Anterior vena cava (tissue), 1 donor: ENCODE measurements around the genes IRAG1 and DKK3.

- PRO-cap, result no peak
These were observed 10.3 kb downstream of the LYVE1 start for GRCh38 chr11:10558203-10558594.

DNA sequence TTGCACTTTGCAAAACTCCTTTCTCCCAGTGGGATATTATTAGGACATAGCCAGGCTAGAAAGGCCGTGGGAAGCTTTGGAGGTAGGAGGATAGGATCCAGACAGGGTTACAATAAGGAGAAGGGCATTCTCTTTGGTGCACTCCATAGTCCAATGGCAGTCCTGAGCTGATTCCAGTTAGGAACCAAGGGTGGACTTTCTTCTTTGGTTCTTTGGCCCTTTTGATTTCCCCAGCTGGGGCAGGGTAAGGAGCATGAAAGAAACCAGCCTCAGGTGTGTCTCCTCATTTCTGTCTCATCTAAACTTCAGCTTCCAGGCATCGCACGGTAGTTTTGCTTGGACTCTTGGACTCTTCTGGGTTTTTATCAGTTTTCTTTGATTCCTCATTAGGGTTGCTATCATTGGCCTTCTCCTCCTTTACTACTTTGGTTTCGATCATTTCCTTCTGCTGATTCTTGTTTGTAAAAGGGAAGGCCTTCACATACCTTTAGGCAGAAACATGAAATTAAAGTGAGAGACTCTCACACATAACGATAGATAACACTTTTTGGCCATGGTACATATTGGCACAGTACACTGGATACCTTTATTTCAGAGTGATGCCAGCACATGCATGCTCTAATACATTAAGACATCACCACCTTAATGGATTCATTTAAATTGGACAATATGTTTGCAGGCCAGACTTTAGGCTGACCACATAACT, 9.5 kb downstream of the LYVE1 start:
- PRO-cap, result no peak

DNA sequence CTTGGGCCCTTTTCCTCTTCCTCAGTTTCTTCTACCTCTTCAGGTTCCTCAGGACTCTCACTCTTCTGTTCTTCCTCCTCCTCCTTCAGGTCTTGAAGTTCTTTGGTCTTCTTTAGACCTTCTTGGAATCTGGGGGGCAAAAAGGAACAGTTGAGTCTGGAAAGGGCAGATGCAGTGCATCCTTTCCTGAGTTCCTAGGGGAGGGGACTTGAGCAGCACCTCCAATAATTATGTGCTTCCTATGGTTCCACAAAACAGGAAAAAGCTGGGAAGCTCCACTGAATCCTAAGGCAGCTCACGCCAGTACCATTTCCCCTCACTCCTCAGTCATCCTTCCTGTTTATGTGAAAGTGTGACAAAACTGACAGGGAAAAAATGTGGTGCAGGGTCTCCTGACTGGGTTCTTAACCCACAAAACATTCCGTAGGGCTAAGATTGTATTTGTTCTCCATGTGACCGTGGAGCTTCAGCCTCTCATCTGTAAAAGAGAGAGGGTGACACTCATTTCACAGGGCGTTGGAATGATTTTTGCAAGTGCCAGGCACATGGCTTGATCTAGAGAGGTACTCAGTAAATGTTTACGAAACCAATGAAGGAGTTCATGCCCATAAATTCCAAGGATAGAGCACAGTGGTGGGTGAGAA, 12.1 kb upstream of the LYVE1 start:
- PRO-cap, result no peak

GRCh38 chr11:10618500-10619074, 50.1 kb upstream of the LYVE1 start:
- PRO-cap, result no peak

DNA sequence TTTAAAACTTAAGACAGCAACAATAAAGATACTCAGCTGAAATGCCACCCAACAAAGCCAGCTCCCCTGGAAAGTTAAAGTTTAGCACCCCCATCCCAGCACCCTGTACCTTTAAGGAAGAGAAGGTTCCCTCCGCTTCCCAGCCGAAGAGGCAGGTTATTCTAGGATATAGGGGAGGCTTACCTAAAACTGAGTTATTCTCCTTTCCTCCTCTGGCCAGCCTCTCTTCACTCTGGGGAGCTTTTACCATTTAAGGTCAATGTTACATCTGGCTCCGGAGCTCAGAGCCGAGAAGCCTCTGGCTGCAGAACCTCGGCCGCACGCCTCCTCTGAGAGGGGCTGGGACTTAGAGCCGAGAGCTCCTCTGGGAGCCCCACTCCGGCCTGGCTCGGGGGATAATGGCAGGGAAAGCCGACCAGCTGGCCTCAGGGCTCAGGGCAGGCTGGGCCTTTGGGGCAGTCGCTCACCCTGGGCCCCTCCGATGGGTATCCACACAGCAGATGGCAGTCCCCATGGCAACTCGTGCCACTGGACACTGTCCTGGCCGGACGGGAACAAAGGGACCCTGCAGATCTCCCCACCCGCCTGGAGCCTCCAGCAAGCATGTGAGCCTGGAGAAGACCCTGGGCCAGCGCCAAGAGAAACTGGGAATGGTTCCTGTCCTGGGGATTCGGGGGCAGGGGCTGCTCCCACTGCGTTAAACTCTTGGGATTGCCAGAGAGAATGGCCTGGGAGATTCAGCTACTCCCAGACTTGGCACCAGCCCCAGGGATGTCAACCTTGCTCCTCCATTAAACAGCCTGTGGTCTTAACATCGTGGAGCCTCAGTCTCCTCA, at the start of gene IRAG1:
TSS of gene IRAG1 (minus strand) at position 403 of the 836 bp plus-strand sequence.
- PRO-cap, result bidirectional peak, plus-strand start at position 279 of the sequence, minus-strand start at position 234 of the sequence; bidirectional peak, plus-strand start at position 332 of the sequence, minus-strand start at position 331 of the sequence; bidirectional peak, plus-strand start at position 669 of the sequence, minus-strand start at position 530 of the sequence

GRCh38 chr11:10799874-10800390, 8.8 kb downstream of the EIF4G2 start:
- PRO-cap, result no peak

- PRO-cap, result no peak
These were observed 7.0 kb downstream of the EIF4G2 start for GRCh38 chr11:10801262-10802635.

- PRO-cap, result no peak
These were observed 2.0 kb downstream of the EIF4G2 start for GRCh38 chr11:10806714-10807144.

DNA sequence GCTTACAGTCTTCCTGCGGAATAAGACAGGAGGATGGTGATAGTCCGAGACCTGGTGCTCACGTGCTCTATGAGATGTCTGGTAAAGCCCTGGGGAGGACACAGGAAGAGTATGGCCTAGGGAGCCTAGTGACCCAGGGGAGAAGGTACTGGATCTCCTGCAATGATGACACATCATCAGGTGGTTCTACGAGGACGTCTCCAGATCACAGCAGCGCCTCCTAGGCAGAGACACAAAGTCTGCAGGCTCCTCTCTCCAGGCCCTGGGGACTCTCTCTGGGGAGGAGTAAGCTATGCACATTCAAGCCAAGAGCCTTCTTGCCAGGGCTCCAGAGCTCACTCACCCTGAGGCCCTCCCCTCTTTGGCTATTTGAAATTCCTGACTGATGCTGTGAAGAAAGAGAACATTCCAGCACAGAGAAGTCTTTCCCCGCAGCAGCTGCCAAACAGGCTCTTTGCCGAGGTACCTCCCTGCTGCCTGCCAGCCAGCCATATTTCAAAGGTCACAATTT, 205.0 kb downstream of the CSNK2A3 start:
- PRO-cap, result no peak

GRCh38 chr11:11313806-11314270, 39.2 kb downstream of the CSNK2A3 start:
- PRO-cap, result no peak

DNA sequence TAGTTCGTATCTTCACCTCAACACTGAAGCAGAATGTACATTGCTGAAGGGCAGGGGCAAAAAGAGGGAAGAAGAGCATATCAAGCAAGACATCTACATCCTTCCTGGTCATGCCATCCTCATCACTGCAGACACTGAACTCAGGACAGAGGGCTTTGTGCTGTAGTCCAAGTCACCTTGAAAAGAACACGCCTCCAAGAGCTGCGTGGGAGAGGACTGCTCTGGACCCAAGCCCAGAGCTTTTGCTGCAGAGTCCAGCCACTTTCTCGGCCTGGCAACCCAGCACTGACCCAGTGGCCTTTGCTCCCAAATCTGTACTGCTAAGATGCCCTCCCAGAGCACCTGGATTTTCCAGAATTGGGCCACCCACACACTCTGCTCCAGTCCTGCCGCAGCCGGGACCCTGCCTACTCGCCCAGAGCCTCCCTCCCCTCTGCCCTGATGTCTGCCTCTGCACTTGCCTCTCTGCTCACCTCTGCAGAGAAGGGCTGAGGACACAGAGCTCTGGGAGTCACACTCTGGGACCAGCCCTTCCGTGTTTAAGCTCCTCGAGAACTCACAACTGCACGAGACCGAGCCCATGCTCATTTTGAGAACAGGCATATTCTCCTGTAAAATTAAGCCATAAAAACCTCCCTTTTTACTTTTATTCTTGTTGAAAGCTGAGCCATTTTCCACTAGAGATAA, 83.7 kb upstream of the CSNK2A3 start:
- PRO-cap, result no peak

DNA sequence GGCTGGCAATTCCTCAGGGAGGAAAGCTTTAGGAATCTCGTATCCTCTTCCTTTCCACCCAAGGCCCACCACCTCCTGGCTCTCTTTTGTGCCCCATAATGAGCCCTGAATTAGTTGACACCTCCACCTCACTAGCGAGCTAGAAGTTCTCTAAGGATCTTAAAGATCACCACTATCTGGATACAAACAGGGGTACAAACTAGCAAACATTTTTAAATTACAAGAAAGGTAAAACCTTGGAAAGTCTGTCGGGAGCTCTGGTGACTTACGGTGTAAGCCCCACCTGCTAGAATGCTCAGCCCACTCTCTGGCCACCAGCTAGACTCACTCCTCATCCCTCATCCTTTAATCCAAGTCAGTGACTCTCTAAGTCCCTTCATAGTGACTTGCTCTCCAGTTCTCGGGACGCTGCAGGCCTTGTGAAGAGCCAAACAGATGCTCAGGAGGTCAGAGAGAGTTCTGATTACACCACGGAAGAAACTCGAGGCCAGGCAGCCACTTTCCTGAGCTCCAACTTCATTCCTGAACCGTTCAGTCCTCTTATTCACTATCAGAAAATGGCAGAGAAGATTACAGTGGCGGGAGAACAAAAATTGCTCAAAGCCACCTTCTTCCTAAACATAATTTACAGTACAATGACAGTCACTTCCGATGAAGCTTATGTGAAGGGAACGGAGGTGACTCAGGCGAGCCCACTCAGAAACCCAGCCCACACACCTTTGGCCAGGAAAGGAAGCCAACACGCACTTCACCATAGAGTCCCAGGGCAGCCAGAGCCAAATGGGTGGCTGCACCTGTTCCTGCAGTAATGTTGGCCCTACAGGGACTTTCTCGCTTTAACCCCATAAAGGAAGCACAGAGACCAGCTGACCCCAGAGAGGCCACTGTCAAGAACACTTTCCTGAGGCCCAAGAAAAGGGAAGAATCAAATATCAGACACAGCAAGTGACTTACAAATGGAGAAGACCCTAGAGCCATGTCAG, 100.4 kb downstream of the GALNT18 start:
- PRO-cap, result no peak

DNA sequence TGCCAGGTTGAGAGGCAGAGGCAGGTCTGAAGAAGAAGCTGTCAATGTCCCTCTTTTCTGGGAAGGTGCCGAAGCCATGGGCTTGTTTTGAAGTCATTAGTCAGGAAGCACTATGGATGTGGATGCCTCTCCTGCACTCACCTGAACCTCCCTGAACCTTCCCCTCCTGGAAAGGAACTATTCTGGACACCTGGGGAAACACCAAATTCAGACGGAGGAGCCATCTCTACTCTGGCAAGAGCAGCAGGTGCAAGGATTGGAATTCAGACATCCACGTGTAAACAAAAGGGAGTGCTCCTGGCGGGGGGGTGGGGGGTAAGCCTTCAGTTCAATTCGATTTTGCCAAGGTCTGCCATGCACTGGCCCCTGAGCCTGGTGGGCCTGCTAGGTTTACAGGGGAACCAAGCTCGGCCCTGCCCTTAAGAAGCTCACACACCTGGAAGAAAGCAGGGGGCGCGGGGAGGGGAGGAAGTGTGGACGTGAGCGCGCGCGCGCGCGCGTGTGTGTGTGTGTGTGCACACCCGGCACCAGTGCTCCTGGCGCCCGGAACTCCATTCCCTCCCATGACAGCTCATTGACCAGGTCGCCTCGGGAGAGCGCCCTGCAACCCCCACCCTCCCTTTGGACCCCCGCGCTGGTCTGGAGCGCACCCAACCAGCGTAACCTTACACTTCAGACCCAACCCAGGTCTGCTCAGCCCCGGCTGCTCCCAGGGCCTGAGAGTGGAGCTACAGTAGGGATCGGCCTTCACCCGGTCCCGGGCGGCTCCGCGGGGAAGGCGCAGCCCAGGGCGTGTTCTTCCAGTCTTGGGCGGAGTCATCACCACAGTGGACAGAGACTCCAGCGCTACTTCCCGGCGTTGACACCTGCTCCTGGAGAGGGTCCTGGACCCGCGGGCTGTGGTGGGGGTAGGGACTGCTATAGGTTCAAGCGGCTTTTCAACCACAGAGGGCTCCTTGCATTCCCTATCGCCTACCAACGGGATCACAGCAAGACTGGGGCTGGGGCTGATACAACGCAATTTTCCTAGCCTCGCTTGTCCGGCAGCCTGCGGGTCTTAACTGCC, 1.6 kb downstream of the GALNT18 start:
- PRO-cap, result bidirectional peak, plus-strand start at position 554 of the sequence, minus-strand start at position 538 of the sequence

GRCh38 chr11:11843168-11843748, 1.5 kb downstream of the USP47 start:
- PRO-cap, result bidirectional peak, plus-strand start at chr11:11843467, minus-strand start at chr11:11843357

- PRO-cap, result no peak
These were observed 1.7 kb downstream of the DKK3 start for GRCh38 chr11:12006581-12007347.

- PRO-cap, result bidirectional peak, plus-strand start at chr11:12008726, minus-strand start at chr11:12008626
These were observed at the start of gene DKK3 for GRCh38 chr11:12007639-12008820. Gene DKK3, minus strand, starts transcription at chr11:12008626.

DNA sequence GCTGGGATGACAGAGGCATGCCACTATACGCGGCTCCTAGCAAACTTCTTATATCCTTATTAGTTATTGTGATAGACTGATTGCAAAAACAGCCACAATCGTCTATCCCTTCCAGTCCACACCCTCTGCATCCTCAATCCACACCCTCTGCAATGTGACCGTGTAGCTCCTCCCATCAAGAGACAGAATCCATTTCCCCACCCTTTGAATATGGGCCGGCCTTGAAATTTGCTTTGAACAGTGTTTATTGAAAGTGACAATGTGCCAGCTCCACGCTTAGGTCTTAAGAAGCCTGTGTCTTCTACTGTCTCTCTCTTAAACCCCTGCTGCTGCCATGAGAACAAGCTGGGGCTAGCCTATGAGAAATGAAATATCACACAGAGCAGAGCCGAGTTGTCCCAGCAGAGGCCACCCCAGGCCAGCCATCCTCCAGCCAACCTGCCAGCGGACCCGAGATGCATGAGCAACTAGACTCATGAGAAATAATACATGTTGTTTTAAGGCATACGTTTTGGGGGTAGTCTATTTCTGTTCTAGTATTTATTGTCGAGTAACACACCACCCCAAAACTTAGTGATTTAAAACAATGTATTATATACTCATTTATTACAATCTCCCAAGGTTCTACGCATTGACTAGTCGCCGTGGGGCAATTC, 22.3 kb upstream of the MICAL2 start:
- PRO-cap, result unidirectional peak, minus-strand start at position 127 of the sequence

GRCh38 chr11:12091680-12092557, 18.5 kb upstream of the MICAL2 start:
- PRO-cap, result no peak

- PRO-cap, result no peak
These were observed 7.0 kb downstream of the MICAL2 start for GRCh38 chr11:12117028-12118156.

- PRO-cap, result unidirectional peak, plus-strand start at chr11:12143933
These were observed 33.3 kb downstream of the MICAL2 start for GRCh38 chr11:12143503-12144327.